Bronchus (tissue), 1 donor: ENCODE measurements around a stretch of chr2.

DNA sequence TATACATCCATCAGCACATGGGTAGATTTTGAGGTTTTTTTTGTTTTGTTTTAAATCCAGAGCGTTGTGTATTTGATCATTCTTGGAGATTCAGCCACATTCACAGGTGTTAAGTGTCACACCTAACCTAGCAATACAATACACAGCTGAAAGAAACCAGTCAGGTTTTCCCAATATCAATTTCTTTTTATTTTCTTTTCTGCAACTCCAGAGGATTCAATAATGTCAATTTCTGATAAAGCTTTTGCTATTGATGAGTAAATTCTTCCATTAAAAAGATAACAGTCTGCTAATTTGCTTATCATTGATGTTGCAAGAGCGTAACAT lies 119.0 kb downstream of the SPTBN1 start:
- PRO-cap = no peak

DNA sequence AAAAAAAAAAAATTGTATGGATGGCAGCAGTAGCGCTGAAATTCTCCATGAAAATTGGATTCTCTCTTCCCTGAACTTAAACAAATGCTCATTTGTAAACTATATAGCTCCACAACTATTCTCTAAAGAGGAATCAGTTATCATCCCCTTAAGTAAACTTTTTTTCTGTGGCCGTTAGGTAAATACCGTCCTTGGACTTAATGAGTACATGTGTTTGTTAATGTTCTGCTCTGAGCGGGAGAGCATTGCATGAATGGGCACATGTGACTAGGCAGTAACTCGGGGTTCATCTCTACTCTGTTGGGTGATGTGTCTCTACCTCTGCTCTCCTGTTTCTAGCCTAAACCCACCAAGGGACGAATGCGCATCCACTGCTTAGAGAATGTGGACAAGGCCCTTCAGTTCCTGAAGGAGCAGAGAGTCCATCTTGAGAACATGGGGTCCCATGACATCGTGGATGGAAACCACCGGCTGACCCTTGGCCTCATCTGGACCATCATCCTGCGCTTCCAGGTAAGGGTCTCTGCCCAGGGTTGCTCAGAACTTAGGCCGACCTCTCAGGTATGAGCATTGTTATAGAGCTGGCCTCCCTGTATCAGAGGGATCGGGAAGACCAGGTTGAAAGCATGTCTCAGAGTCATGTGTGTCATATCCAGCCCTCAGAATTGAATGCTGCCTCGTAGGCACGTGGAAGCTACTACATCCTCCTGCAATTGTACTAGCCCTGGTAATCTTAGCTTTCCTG lies 111.5 kb upstream of the EML6 start:
- PRO-cap = no peak

DNA sequence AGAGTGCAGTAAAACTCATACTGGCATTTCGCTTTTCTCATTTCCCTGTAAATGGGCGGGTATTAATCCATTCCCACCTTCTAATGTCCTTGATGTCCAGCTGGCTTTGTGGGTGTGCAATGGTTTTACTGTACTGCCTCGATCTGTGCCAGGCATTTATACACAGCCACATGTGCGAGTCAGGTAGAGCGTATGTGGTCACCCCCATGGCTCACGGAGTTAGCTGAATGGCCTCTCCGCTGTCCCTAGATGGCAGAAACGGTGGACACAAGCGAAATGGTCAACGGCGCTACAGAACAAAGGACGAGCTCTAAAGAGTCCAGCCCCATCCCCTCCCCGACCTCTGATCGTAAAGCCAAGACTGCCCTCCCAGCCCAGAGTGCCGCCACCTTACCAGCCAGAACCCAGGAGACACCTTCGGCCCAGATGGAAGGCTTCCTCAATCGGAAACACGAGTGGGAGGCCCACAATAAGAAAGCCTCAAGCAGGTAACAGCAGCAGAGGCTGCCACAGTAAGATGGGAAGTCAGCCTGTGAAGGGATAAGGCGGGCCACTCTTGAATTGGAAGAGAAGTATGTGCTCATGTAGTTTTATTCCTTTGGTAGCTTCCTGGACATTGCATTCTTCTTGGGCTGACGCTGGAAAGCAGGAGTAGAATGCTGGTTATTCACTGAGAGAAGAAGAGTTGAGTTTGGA lies 59.1 kb upstream of the EML6 start:
- PRO-cap = no peak

DNA sequence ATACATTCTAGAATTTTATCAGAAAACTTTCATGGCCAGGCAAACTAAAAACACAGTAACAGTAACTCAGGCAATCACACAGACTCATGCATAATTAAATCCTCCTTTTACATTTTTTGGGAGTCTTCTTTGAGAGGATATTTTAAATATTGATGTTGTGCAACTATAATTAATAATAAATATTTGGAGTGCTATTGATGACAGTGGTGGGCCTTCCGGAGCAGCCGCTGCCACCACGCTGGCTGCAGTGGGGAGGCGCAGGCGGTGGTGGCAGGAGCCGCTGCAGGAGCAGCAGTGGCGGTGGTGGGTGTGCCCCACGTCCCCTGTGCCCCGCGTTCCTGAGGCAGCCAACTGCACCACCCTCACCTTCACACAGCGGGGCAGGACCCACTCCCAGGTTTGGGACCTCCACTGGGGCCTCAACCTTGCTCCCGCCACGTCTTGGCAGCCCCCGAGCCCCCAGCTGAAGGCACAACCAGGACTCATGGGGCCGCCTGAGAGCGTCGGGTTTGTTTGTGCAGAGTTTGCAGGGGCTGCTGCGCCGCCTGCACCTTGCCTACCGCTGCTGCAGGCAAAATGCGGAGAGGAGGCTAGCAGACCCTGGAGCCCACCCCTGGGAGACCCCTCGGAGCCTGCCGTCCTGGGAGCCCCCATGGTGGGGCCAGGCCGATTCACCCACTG lies 15.0 kb upstream of the EML6 start:
- PRO-cap = no peak

GRCh38 chr2:54908456-54909137 lies 141.7 kb downstream of the RTN4 start:
- PRO-cap = no peak

DNA sequence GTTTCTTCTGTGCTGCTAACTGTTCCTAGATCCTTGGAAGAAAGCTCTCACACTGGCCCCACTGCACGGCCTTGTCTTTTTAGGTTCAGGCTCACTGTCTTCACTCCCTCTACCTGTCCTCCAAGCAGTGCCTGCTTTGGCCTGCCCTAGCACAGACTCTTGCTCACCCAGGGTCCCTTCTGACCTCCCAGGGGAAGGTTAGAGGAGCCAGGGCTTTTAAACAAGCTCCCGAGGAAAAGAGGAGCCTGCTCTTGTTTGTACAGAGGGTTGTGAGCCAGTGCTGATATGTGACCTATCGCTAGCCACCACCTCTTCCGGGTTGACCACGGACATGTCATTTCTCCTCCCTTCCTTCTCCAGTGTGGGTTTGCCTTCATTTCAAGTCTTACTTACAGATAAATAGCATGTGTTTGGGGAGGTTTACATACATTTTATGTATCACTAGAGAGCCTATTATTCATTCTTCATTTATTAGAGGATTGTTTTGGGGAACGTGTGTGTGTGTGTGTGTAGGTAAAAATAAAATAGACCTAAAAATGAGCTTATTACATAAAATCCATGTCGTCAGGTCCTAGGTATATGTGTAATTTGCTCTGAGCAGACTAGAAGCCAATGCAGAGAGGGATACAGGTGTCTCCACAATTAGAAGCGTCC lies 94.6 kb downstream of the RTN4 start:
- PRO-cap = no peak

DNA sequence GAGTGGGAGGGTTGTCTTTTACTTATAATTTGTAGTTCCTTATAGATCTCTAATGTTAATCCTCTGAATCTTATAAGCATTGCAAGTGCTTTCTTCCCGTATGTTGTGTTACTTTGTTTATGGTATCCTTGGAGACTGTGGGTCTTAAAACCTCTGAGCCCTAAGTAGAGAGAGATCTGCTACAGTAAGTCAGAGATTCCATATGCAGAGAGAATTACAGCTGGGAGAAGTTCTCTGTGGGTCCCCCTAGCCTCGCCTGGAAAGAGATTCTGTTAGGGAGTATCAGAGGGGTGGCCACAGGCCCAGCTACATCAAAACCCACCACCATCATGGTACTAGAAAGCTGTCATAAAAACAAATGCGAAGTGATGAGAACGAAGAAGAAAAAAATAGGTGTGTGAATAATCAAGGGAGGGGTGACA lies 93.8 kb downstream of the RTN4 start:
- PRO-cap = no peak

DNA sequence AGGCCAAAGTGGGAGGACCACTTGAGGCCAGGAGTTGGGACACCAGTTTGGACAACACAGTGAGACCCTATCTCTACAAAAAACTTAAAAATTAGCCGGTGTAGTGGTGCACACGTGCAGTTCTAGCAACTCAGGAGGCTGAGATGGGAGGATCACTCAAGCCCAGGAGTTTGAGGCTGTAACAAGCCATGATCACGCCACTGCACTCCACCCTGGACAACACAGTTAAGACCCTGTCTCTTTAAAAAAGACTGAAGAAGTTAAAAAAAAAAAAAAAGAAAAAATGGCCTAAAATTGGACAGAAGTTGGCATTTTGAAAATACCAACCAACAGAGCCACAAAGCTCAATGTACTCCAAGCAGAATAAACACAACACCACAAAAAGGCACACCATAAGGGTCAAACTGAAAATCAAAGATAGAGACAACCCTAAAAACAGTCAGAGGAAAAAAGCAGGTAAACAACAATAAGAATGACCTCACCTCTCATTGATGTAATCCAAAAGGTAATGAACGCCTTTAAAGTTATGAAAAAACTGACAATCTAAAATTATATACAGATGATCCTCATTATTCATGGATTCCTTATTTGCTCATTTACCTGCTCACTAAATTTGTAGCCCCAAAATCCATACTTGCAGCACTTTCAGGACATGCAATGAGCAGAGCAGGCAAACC lies 17.3 kb downstream of the RTN4 start:
- PRO-cap = no peak

DNA sequence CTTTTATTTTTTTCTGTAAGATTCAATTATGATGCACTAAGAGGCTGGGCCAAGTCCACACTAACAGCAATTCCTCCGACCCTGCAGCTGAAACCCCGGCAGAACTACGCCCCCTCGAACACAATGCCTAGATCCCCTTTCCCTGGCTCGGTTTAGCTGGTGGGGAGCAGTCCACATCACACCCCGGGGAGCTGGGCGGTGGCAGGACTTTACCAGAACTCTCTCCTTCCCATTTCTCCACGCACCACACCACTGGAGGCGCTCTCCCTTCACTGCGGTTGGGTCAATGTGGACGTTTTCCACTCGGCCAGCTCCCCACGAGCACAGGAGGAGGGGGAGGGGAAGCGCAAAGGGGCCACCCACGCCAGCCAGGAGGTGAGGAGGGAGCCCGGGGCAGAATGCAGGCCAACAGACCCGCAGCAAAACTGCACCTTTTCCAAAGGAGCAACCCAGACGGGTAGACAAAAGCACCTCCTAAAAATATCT lies 1.3 kb downstream of the RTN4 start:
- PRO-cap = bidirectional peak, plus-strand start at position 371 of the sequence, minus-strand start at position 238 of the sequence

GRCh38 chr2:55137579-55138151 lies 87.4 kb upstream of the RTN4 start:
- PRO-cap = no peak

DNA sequence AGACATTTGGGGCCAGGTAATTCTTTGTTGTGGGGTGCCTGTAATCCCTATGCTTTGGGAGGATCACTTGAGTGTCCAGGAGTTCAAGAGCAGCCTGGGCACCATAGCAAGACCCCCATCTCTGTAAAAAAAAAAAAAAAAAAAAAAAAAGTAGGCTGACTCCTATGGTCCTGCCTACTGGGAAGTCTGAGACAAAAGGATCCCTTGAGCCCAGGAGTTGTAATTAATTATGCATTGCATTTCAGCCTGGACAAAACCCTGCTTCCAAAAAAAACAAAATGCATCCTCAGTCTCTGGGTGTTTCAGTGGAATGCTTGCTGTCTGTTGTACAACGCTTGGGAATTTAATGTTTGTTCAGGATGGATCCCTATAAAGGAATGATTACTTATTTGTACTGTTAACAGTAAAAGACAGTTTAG lies 3.4 kb downstream of the RPS27A start:
- PRO-cap = no peak

DNA sequence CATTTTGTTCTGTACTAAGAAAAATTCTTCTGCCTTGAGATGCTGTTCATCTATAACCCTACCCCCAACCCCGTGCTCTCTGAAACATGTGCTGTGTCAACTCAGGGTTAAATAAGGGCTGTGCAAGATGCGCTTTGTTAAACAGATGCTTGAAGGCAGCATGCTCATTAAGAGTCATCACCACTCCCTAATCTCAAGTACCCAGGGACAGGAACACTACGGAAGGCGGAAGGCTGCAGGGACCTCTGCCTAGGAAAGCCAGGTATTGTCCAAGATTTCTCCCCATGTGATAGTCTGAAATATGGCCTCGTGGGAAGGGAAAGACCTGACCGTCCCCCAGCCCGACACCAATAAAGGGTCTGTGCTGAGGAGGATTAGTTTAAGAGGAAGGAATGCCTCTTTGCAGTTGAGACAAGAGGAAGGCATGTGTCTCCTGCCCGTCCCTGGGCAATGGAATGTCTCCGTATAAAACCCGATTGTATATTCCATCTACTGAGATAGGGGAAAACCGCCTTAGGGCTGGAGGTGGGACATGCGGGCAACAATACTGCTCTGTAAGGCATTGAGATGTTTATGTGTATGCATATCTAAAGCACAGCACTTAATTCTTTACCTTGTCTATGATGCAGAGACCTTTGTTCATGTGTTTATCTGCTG lies 10.4 kb upstream of the MTIF2 start:
- PRO-cap = no peak

- PRO-cap = no peak
Observed at GRCh38 chr2:55357195-55357928, 62.3 kb downstream of the CCDC88A start.

DNA sequence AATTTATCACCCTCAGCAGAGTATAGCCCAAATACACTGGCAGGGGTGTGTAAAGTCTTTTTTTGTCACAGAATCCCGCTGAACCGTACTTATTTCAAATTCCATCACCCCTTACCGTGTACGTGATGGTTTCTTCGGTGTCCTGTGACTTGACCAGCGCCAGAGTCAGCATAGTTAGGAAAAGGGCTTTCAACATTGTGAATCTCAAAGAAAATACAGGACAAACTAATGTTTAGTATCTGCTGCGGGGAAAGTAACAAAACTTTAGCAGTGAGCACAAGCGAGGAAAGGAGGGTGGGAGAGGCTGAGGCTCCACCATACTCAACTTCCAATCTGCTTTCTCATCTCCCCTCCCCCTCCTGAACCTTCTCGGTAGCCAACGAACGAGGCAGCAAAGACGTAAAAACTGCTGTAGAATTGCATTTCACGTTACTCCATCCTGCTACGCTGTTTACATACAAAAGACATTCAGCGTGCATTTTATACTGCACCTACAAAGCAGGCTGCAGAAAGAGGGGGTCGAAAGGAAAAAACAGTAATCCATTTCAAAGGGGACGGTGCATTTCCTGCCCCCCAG lies 1.2 kb downstream of the EFEMP1 start:
- PRO-cap = no peak

GRCh38 chr2:58428095-58428982 lies 187.2 kb upstream of the FANCL start:
- PRO-cap = no peak

GRCh38 chr2:60391080-60391745 lies 162.2 kb downstream of the BCL11A start:
- PRO-cap = no peak

DNA sequence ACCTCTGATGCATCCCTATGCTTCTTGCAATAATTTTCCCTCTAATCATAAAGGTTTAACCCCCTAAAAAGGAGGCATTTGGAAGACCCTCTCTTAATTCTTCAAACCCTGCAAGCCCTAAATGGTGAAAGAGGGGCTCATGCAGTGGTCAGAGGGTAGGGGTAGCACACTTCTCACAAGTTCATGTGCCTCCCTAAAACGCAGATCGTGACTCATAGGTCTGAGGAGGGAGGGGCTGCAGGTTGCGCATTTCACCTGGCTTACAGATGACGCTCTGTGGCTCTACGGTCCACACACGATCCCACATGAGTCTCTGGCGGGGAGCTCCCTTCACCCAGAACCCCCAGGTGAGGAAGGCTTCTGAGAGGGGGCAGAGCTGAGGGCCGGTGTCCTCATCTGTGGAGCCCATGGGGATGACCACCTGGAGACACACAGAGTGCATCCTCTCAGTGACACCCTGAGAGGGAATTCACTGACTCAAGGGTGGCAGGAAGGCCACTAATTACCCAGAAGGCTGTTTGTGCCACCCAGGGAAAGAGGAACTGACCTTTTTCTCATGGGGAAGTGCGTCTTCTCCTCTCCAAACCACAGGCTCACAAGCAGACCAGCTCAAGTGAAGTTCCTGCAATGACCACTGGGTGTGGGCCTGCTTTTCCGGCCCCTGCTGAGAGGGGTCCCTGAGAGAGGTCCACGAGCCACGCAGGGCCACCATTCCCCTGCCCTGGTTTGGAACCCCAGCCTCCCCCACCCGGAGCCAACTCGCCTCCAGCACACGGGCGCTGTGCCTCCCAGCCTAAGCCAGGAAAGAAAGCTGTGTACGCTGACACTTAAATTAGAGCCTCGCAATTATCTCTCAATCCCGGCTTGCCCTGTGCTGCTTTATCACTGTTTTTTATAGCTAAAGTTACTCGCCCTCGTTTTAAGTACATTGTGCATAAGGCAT lies 114.2 kb downstream of the BCL11A start:
- PRO-cap = unidirectional peak, plus-strand start at position 265 of the sequence

- PRO-cap = no peak
Observed at GRCh38 chr2:60480554-60480945, 72.9 kb downstream of the BCL11A start.

GRCh38 chr2:60717501-60718315 lies 38.4 kb upstream of the PAPOLG start:
- PRO-cap = no peak

- PRO-cap = no peak
Observed at GRCh38 chr2:60867741-60868363, 13.5 kb upstream of the REL start.